ENCODE measurements around the gene DNM1.

DNA sequence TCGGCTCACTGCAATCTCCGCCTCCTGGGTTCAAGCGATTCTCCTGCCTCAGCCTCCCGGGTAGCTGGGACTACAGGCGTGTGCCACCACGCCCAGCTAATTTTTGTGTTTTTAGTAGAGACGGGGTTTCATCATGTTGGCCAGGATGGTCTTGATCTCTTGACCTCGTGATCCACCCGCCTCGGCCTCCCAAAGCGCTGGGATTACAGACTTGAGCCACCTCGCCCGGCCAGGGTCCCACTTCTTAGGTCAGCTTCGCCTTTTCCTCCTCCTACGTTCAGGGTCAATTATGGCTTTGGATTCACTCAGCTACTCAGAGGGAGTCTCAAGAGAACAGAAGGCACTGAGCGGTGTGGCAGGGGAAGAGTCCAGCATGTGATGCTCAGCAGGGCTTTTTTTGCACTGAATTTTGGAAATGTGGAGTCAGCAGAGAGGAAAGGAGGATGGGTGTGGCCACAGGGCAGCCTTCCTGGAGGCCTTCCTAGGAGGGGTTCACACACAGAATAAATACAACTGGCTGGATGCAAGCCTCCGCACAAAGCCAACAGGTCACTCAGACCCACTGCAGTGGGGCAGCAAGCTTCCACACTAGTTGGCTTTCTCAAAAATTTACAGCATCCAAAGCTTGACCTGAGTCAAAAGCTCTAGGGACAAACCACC is 4.9 kb downstream of the NAIF1 start:
- PRO-cap = no peak

- PRO-cap = no peak
Measured at GRCh38 chr9:128102534-128102788, 25.1 kb downstream of the PTGES2 start.

DNA sequence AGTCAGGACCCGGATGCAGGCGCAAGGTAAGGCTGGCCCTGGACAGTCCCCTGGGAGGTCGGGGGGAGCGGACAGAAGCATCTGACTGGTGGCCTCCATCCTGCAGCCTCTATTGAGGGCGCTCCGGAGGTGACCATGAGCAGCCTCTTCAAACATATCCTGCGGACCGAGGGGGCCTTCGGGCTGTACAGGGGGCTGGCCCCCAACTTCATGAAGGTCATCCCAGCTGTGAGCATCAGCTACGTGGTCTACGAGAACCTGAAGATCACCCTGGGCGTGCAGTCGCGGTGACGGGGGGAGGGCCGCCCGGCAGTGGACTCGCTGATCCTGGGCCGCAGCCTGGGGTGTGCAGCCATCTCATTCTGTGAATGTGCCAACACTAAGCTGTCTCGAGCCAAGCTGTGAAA is 20.4 kb downstream of the PTGES2 start:
- PRO-cap = no peak

DNA sequence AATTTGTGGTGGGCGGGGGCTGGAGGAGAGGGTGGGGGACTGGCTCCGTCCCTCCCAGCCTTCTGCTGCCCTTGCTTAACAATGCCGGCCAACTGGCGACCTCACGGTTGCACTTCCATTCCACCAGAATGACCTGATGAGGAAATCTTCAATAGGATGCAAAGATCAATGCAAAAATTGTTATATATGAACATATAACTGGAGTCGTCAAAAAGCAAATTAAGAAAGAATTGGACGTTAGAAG is 18.6 kb downstream of the PTGES2 start:
- PRO-cap = no peak

DNA sequence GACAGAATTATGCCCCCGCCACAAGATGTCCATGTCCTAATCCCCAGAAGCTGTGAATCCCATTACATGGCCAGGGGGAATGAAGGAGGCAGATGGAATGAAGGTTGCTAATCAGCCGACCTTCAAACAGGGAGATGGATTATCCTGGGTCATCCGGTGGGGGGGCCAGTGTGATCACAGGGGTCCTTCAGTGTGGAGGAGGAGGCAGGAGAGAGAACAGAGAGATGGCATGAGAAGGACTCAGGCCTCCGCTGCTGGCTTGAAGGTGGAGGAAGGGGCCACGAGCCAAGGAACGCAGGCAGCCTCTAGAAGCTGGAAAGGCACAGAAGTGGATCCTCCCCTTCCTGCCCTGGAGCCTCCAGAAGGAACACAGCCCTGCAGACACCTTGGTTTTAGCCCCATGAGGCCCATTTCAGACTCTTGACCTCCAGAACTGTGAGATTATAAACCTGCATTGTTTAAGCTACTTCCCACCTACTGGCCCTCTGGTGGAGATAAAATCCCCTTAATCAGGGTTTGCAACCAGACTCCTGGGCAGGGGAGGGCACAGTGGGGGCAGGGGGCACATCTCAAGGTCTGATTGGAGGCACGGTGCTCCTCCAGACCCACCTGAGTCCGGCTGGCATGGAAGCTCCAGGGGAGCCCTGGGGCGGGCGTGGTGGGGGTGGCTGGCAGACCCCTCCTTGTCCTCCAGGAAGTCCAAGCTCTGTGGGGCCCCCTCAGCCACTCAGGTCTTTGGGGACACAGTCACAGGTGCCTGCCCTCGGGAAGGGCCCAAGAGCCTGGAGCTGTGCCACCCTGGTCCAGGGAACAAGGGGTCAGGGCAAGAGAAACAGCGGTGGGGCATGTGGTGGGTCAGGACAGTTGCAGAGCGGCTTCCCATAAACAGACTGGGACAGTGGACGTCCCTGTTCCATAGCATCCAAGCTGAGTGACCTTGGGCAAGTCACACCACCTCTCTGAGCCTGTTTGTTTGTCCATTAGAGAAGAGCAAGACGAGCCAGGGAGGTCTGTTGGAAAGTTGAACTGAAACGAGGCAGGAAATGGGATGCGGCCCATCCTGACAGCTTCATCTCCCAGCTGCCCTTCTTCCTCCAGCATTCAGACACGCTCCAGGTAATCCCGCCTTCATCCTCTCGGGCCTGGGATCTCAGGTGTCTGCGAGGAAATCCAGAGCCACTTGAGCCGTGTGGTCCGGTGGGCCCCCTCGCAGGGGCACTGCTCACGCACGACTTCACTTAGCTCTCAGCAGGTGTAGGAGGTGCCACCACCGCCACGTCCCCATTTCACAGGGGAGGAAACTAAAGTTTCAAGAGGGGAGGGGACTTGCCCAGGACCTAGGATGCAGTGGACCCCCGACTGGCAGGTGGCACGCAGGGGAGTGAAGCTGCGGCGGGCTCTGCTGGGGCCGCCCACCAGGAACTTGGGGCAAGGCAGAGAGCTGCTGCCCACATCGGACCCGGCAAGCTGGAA is 13.5 kb downstream of the PTGES2 start:
- PRO-cap = no peak

- PRO-cap = no peak
Measured at GRCh38 chr9:128120184-128121259, 7.0 kb downstream of the PTGES2 start.

GRCh38 chr9:128169791-128170566 is 9.9 kb downstream of the BBLN start:
- PRO-cap = no peak

DNA sequence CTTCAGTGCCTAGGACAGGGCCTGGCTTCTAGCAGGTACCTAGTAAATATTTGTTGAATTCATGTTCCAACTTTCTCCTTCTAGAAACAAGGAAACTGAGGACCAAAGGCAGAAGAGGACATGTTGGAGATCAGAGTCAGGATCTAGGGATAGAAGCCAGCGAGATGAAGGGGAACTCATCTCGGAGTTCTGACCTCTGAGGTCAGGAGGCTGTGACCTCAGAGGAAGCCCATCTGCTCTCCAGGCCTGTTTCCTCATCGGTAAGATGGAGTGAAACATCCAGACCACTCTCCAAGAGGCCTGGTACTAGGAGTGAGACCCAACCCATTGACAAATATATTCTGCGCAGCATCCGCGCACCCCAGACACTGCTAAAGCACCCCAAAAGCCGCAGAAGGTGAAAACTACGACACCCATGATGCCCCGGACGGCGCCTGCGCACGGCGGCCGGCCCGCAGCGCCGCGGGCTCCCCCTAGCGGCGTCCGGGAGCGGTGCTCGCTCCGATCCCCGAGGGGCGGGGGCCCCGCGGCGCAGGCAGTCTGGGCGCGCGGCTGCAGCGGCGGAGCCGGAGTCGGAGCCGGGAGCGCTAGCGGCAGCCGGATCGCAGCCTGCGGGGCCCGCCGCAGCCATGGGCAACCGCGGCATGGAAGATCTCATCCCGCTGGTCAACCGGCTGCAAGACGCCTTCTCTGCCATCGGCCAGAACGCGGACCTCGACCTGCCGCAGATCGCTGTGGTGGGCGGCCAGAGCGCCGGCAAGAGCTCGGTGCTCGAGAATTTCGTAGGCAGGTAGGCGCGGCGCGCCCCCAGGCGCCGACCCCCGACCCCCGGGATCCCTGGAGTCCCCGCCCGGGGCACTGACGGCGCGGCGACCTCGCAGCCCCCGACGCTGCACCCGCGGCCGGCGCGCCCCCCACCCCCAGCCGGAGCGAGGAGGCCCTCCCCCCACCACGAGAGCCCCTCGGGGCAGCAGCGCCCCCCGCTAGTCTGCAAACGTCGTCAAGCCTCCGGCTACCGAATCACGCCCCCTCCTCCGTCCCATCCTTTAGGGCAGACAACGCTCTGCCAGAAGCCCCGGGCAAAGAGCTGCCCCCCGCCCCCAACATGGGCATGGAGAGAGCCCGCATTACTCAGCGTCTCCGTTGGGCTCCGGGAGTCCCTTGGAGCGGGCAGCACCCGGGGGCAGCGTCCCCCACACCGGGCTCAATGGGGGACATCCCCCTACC is at the start of gene DNM1:
DNM1 (plus strand) TSS at position 538 of the 1,227 bp plus-strand sequence.
- PRO-cap = unidirectional peak, plus-strand start at position 569 of the sequence; unidirectional peak, plus-strand start at position 727 of the sequence

DNA sequence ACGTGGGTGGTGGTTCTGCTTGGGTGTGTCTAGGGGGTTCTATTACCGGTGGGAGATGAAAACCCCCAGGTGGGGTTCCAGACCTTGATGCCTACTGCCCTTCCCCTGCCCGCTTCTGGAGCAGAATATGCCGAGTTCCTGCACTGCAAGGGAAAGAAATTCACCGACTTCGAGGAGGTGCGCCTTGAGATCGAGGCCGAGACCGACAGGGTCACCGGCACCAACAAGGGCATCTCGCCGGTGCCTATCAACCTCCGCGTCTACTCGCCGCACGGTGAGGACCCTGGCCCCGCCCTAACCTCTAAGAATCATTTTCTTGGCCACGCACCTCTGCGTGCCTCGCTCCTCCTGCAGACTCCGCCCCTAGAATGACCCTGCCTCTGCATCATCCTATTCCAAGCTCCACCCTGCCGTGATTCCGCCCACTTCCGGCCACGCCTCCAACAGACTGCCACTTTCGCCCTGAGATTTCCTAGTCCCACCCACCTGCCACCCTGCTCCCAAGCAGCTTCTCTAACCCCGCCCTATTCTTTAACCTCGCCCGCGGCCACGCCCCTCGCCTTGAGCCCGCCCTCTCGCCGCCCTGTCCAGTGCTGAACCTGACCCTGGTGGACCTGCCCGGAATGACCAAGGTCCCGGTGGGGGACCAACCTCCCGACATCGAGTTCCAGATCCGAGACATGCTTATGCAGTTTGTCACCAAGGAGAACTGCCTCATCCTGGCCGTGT is 15.4 kb downstream of the DNM1 start:
- PRO-cap = bidirectional peak, plus-strand start at position 478 of the sequence, minus-strand start at position 266 of the sequence

GRCh38 chr9:128254897-128255653 is 20.7 kb downstream of the GOLGA2 start:
- PRO-cap = no peak

GRCh38 chr9:128279117-128279965 is 3.3 kb downstream of the SWI5 start:
- PRO-cap = no peak

DNA sequence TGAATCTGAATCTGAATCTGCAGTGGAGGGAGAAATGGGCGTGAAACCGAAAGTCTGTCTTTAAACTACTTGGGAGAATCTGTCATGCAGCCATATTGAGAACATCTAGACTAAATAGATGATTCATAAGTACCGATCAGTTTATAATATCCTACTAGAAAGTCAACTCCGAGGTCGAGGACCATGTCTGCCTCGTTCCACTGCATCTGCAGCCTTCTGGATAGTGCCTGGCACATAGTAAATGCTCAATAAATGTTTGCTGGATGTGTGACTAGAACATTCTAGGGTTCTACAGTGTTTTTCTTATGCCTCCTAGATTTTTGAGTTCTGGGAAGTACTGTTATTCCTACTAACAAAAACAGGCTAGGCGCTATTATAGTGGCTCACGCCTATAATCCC is 668 bp downstream of the COQ4 start:
- PRO-cap = no peak

DNA sequence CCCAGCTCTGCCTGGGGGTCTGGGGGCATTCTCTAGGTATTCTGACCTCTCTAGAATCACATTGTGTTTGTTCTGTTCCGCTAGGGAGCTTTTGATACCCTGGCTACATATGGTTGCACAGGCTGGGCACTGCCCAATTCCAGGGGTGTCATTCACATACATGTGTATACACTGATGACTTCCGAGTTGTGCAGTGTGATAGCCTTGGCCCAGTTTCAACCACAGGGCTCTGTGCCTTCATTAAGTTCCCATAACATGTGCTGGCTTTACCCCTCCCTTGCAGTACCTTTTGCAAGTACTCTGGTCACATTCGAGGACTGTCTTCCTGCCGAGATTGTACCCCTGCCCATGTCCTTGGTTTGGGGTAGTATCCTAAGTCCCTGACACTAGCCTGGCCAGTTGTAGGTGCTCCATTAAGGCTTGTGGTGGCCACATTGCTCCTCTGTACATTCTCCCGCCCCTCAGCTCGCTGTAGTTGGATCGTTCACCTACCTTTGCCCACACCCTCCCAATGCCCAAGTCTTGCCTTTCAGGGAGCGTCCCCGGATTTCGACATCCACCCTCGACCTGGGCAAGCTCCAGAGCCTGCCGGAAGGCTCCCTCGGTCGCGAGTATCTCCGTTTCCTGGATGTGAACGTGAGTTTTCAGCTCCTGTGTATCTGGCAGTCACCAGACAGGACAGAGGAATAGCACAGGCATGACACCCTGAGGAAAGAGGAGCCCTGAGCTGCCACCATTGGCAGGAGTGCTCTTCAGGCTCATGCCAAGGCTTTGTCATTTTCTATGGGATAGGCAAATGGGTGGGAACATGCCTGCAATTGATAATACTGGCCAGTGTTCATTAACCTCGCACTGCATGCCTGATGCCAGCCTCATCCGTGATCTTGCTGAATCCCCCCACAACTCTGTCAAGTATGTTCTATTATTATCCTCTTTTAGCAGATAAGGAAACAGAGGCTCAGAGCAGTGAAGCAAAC is 2.9 kb downstream of the COQ4 start:
- PRO-cap = no peak

DNA sequence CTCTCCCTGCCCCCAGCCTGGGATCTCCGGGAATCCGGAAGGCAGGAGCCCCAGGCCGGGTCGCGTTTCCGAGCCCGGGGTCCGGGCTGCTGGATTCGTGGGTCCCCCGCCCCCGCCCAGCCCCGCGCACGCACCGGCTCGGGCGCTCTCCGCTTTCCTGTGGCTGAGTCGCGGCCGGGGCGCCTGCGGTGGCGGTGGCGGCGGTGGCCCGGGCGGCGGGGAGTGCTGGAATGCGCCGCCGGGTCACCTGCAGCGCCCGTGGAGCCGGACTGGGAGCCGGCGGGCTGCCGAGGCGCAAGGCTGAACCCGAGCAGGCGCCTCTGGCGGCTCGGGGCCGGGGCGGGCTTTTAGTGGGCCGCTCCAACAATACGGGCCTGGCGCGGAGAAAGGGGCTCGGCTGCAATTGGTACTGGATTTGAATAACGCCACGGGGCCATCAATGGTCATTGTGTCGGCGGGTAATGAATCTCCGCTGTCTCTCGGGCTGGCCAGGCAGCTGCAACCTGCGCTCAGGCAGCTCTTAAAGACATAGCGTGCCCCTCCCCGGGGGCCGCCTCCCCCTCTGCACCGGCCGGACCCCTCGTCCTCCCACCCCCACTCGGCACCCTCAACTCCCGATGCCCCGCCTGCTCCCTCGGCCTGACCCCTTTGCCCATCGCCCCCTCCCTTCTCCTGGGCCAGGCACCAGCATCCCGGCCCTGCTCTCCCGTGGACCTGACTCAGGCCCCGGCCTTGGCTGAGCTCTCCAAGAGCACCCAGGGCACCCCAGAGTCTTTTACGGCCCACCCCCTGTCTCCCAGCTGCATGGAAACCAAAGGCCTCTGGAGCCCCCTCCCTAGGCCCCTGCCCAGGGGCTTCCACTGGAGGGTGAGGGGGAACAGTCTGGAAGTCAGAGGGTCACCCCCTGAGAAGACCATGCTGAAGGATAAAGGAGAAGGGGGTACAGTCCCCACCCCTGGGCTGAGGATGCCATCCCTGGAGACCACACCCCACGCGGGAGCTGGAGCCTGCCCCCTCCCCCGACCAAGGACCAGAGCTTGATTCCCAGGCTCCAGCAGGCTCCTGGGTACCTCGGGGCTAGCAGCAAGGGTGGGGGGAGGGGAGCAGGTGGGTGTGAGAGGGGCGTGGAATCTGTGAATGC is 22.2 kb downstream of the URM1 start:
- PRO-cap = no peak

GRCh38 chr9:128420087-128420686 is 470 bp upstream of the CERCAM start:
- PRO-cap = bidirectional peak, plus-strand start at chr9:128420464, minus-strand start at chr9:128420182

GRCh38 chr9:128522506-128522899 is 18.0 kb downstream of the GLE1 start:
- PRO-cap = no peak

GRCh38 chr9:128558976-128559287 is 6.5 kb downstream of the SPTAN1 start:
- PRO-cap = no peak

DNA sequence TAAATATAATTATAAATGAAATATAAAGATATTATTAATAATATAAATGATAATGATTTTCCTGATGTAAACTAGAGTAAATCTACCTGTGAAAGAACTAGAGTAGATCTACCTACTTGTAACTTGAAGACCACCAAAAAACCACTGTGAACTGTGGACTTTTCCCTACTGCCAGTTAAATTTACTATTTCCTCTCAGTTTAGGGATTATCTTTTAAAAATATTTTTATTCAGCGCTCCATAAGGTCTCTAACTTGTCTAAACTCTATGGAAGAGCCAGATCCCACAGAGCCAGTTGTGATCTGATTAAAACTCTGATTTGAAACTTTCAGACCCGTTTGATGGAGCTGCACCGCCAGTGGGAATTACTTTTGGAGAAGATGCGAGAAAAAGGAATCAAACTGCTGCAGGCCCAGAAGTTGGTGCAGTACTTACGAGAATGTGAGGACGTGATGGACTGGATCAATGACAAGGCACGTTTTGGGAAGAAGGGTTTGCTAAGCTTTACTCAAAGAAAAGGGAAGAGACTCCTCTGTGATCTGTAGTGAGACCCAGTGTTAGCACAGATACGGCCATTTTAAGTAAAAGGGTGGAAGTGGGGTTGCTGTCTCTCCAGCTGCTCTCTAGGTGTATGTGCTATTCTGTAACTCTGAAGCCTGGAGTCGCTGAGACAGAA is 22.1 kb downstream of the SPTAN1 start:
- PRO-cap = no peak

- PRO-cap = no peak
Measured at GRCh38 chr9:128579538-128579823, 27.1 kb downstream of the SPTAN1 start.

DNA sequence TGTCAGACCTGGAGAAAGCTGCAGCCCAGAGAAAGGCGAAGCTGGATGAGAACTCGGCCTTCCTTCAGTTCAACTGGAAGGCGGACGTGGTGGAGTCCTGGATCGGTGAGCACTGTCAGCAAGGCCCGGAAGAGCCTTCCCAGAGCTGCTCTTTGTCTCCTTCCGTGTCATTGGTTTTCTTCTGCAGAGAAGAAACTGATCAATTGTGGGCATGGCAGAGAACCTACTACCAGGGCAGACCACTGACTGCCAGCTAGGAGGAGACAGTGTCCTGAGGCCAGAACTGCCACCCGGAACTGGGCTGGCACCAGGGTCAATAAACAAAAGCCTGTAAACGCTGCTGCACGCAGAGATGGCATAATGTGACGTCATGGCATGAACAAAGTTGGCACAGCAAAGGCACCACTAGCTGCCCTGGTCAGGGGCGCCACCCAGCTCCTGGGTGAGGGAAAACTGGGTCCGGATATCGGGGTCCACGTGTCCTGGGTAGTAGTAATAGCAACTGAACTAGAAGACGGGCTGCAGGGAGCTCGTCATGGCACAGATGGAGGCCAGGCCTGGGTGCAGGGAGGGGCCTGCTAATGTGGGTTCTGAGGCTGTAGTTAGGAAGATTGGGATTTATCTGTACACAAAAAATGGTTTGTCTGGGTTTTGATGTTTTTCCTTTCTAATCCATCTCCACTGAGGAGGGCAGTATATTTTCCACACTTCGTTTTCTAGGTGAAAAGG is 32.1 kb downstream of the DYNC2I2 start:
- PRO-cap = no peak